Cerebellum (tissue), 5 donors: ENCODE measurements around a stretch of chr21.

DNA sequence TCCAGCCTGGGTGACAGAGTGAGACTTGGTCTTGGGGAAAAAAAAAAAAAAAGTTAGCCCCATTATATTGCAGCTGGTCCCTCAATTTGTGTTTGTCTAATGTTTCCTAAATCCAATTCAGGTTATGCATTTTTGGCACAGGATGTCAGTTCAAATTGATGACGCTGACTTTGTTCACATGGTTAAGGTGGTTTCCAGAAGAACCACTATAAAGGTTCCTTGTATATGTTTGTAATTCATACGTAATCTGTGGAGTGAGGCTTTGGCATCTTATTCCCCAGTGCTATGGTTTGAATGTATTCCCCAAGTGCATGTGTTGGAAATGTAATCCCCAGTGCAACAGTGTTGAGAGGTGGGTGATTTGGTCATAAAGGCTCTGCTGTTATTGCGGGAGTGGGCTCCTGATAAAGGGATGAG lies 19.3 kb upstream of the HLCS start:
- PRO-cap, 3 experiments, result no peak in any of the 3 experiments
- RAMPAGE, long total RNA, result no peak

GRCh38 chr21:37071736-37071953 lies 1.2 kb downstream of the PIGP start:
- PRO-cap, 3 experiments, result peak in 2 of 3 experiments; most common minus-strand start chr21:37071895 (in 1)
- RAMPAGE, long total RNA, result no peak

GRCh38 chr21:37159534-37159772 lies 86.4 kb downstream of the TTC3 start:
- PRO-cap, 3 experiments, result no peak in any of the 3 experiments
- RAMPAGE, long total RNA, result no peak

- PRO-cap, 3 experiments, result no peak in any of the 3 experiments
- RAMPAGE, long total RNA, result no peak
Measured at GRCh38 chr21:37378296-37379670, 12.2 kb downstream of the DYRK1A start.

GRCh38 chr21:37392497-37393049 lies 26.0 kb downstream of the DYRK1A start:
- PRO-cap, 3 experiments, result no peak in any of the 3 experiments
- RAMPAGE, long total RNA, result no peak

DNA sequence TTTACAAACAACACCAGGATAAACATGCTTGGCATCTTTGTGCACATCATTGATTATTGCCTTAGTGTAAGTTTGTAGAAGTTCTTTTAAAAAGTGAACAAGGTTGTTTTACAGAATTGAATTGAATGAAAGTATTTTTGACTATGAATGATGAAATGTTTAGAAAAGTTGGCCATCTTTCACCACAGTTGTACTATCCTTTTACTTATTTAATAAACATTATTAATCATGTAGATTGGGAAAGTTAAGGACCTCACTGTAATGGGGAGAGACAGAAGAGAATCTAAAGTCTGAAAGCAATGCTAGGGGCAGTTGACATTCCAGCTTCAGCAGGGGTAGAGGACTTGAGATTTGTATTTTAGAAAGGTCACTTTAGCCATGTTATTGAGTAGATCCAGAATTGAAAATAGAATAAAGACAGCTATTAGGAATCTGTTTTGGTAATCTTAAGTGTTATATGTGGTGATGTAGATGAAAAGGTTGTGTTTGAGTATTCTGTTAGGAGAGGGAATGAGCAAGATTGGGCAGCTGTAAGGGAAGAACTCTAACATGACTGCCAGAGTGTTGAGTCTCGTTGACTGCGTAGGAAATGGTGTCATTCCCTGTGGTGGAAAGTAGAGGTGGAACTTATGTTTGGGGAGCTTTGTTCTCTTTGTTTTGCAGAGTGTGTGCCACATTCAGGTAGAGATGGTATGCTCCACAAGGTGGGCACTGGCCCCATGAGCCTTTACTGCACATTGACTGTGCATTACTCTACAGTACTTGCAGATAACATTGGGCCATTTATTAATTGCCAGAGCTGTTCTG lies 104.4 kb downstream of the DYRK1A start:
- PRO-cap, 3 experiments, result no peak in any of the 3 experiments
- RAMPAGE, long total RNA, result no peak

DNA sequence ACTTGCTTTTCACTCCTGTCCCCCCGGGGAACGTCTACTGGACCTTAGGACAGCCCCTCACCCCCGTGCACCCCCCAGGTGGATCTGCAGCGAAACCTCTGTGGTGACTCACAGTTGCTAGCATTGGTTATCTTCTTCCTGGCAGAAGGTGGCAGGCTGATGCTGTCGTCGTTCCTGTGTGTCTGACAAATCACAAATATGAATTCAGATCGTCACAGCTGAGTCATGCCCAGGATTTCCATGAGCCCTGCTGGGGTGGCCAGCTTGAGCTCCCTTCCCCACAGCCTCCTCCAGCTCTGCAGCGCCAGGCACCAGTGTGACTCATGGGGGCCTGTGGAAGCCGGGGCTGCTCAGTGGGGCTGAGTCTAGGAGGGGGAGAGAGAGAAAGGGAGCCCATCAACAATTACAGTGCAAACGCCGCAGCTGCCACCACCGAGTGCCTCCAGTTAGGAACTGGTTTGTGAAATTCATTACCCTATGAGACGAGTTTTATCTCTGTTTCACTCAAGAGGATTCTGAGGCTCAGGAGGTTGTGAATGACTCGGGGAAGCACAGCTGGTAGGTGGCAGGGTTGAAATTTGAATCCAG lies 197.8 kb downstream of the DYRK1A start:
- PRO-cap, 3 experiments, result peak in 2 of 3 experiments; most common plus-strand start position 293 of the sequence (in 1); most common minus-strand start position 100 of the sequence (in 1)
- RAMPAGE, long total RNA, result no peak

GRCh38 chr21:37644657-37645032 lies 271.6 kb downstream of the KCNJ6 start:
- PRO-cap, 3 experiments, result no peak in any of the 3 experiments
- RAMPAGE, long total RNA, result no peak

GRCh38 chr21:37857489-37857842 lies 58.8 kb downstream of the KCNJ6 start:
- PRO-cap, 3 experiments, result no peak in any of the 3 experiments
- RAMPAGE, long total RNA, result no peak

DNA sequence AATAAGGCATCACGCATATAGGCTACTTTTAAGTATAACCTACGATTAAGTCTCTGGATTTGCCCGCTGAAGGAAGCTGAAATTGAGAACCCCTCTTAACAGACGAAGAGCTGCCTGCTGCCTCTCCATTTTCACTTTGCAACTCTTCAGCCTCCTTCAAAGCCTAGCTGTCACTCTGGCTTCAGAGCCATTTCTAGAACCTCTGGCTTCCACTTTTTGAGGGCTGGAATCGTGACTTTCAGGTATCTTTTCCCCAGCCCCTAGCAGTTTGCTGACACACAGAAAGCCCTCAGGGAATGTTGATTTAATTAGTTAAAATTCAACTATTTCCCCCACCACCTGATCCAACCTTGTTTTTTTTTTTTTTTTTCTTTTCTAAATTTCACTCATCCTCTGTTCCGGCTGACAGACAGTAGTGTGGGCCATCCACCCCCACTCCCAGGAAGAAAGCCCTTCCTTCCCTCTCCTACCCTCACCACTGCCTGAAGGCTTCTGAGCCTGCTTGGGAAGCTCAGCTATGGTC lies 29.6 kb downstream of the KCNJ6 start:
- PRO-cap, 3 experiments, result no peak in any of the 3 experiments
- RAMPAGE, long total RNA, result no peak

- PRO-cap, 3 experiments, result no peak in any of the 3 experiments
- RAMPAGE, long total RNA, result no peak
Measured at GRCh38 chr21:38170306-38170698, 86.5 kb upstream of the KCNJ15 start.

GRCh38 chr21:38308428-38308900 lies 51.7 kb downstream of the KCNJ15 start:
- PRO-cap, 3 experiments, result no peak in any of the 3 experiments
- RAMPAGE, long total RNA, result no peak

DNA sequence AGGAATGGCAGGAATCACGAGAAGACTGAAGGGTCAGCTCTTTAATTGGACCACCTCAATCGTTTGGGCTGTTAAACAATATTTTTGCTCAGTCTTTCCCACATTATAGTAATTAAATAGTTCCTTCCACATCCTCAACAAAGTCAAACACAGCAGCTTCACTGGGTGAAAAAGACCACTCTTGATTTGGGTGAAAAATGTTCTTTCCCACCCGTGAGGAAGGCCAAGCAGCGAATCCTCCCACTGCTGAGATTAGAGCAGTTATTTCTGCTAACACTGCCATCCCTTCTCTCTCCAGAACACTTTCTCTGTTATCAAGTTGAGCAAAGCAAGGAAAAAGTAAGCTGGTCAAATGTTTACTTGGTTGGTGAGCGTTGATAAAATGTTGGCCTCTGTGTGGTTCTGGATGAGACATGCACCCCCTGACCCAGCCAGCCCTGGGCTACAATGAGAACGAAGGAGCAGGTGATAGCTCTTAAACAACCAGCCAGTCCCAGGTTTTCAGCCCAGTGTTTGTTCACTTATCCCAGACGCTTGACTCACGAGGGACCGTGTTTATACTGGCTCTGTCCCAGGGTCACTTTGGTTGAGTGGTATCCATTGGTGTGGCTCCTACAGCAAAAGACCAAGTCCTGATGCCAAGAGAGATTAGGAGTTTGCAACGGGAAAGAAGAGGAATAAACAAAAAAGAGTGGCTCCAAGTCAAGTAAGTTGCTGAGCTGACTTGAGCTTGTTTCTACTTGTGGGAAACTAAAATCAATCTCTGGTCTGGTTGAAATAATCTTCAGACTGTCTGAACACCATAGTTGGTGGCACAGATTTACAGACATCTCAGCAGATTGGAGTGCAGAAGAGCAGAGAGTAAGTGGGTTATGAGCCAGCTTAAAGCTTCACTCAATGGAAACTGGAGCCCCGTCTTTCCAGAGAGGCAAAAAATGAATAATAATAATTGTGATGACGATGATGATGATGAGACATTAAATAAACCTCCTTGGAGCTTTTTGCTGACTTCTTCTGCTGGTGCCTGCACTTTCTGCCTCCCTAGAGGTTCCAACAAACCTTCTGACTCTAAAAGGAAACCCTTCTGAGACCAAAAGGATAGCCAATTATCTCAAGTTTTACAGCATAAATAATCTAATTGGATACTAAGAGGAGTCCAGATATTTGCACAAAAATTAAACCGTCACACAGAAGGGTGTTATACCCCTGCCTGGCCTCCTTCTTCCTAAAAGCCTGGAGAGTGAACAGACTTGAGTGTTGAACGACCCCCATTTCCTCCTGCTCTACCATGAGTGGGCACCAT lies 87.0 kb downstream of the KCNJ15 start:
- PRO-cap, 3 experiments, result no peak in any of the 3 experiments
- RAMPAGE, long total RNA, result no peak

GRCh38 chr21:38475994-38476842 lies 22.1 kb downstream of the ERG start:
- PRO-cap, 3 experiments, result no peak in any of the 3 experiments
- RAMPAGE, long total RNA, result no peak

DNA sequence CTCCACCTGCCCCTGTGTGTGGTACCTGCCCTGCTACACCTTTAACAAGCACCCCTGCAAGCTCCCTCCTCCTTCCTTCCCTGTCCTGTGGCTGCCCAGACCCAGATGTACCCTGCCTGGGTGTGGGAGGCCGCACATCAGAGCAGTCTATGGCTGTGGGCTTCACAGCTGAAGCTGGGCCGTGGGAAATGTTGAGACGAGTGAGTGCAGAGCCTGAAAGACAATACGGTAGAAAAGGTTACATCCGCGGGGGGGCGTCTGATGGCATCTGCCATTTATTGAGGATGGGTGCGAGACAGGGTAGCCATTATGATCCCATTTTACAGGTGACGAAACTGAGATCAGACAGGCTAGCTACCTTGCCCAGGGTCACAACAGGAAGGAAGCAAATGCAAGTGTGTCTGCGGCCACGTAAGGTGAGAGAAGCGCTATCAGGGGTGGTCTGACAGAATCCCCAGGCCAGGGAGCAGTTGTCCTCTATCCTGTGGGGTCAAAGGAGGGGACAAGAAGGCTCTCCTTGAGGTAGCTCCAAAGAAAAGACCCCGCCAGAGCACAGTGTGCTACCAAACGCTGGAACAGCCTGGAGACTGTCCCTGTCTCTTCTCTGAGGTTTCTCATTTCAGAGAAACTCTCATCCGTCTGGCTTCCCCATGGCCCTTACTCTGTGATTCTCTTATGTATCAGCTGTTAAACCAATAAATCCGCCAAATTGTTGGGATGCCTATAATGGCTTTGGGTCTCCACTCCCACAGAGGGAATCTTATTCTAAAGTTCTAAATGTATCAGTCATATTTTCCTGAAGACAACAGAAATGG lies 4.3 kb downstream of the ERG start:
- PRO-cap, 3 experiments, result no peak in any of the 3 experiments
- RAMPAGE, long total RNA, result no peak

DNA sequence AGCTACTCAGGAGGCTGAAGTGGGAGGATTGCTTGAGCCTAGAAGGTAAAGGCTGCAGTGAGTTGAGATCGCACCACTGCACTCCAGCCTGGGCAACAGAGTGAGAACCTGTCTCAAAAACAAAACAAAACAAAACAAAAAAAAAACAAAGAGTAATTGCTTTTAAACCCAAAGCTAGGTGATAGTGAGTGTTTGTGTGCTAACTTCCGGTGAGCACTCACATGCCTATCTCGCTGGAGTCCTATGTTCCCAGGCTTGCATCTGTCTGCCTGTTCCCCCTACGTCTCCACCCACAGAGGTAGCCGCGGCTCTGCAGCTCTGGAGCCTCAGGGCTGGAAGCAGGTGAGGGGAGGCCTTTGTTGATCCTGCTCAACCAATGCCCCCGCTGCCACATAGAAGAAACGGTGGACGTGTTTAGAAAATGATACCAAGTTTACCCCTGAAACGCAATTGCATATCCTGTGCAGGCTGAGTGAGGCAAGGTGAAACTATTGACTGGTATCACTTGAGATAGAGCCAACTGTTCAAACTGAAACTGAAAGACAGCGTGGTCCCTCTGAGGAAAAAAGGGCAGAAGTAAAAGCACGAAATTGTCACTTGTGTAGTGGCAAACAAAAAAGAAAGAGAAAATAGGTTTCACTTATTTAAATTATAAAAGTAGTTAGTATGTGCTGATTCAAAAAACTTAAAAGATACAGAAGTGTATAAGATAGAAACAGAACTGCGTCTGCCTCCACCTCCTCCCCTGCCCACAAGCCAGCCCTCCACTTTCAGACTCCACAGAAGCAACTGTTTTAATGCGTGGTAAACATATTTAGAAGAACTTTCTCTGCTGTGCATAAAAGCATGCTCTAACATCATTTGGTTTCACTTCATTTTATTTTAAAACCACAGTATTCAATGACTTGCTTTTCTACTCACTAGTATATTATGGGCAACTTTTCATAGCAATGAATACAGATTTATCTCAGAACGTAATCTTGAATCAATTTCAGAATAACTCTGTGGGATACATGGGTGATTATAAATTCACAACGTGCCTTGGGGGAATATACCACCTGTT lies 38.6 kb upstream of the ETS2 start:
- PRO-cap, 3 experiments, result no peak in any of the 3 experiments
- RAMPAGE, long total RNA, result no peak

DNA sequence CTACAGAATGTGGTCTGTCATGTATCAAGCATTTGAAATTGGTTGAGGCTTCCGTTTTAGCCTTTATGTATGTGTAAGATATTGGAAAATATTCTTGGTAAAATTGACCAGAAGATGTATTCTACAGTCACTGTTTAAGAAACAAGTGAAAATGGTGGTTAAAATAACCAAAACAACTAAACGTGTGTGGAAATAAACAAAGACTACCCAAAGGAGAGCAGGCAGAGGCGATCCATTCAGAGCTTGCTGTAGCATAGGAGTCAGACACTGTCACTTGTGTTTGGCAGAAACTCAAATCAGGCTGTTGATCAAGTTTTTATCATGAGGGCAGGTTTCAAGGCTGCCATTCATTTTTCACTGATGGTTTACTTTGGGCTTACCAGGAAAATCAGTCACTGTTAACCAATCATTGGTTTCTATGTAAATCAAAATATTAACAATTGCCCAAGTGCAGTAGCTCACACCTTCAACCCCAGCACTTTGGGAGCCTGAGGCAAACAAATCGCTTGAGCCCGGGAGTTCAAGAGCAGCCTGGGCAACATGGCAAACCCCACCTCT lies 21.3 kb upstream of the ETS2 start:
- PRO-cap, 3 experiments, result no peak in any of the 3 experiments
- RAMPAGE, long total RNA, result no peak

- PRO-cap, 3 experiments, result no peak in any of the 3 experiments
- RAMPAGE, long total RNA, result no peak
Measured at GRCh38 chr21:38814561-38815181, 8.9 kb downstream of the ETS2 start.

- PRO-cap, 3 experiments, result no peak in any of the 3 experiments
- RAMPAGE, long total RNA, result no peak
Measured at GRCh38 chr21:38903382-38904533, 98.0 kb downstream of the ETS2 start.

GRCh38 chr21:38954350-38954724 lies 148.6 kb downstream of the ETS2 start:
- PRO-cap, 3 experiments, result no peak in any of the 3 experiments
- RAMPAGE, long total RNA, result no peak